Measurements from ENCODE around the genes RAB19, MKRN1, MRPS33, OR9A4 and TAS2R39.

DNA sequence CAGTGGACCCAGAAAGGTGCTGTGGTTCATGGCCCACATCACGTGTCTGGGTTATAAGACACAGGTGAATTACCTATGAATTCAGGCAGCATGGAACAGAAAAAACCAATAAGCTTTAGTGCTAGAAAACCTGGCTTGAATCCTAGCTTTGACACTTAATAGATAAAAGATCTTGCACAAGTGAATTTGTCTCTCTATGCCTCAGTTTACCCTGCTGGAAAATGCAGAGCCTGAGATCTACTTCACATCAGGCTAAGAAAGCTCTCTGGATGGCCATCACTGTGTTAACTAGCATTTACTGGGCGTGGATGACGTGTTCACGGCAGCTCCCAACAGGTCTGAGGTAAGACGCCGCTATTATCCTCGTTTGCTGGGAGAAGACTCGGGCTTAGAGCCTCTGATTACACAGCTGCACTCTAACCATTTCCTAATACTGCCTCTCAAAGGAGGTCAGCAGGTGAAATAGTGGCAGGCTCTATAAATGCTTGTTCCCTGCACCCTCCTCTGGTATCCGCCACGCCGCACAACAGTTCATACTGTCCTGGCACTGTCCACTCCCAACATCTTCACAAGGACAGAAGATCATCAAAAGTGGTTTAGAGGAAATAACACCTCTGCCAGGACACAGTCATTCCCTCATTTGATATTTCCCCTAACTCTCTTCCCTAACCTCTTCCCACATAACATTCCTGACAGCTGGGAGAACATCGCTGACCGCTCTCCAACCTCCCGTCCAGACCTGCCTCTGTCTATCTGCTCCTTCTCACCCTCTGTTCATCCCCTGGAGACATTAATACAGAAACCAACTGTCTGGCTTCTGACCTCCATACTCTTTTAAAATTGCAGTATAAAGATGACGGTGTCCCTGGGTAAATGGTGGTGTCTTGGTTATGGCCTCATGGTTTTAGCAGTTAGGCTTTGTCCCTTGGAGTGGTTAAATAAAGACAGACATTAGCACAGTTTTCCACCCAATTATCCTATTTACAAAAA is 28.2 kb downstream of the HIPK2 start:
- RRBS: no CpG with 5 or more reads among the region's 15 CpGs

DNA sequence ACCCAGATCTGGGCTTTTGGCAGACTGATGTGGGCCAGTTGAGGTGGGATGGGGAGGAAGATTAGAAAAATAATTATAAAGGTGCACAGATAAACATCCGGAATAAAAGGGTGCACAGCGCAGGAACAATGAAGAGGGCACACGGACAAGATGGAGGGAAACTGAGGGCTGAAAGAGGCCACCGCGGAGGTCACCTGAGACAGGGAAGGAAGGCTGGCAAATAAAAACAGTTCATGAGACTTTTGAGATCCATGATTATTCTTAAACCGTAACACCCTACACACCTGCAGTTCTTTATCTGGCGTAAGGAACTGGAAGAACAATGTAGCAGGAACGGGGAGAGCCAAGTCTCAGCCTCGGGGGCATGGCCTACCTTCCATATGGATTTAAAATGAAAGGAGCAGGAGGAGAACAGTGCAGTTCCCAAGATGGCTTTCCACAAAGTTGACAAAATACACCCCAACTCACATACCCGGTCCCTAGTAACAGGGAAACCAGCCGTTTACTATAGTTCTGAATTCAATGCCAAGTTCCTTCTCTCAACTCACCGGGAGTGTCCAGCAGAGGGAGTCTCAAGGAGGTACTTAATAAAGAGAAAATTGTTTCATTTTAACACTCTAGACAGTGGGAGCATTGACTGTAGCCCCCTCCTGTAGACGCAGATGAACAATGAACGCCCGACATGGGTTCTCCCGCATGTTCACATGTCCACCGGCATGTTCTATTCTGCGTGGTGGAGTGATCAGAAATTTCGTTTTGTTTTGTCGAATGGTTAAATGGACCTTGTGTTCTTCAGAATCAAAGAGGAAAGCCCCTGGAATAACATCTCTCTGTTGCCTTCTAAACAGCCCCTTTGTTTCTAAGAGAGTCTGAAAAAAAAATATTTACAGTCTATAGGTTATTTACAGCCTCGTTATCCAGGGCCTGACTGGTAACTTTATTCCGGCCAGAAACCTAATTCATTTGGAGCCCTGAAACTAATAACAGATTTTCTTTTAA is 2.1 kb downstream of the HIPK2 start:
- RRBS: 2% methylated on average over 2 of the region's 22 CpGs

DNA sequence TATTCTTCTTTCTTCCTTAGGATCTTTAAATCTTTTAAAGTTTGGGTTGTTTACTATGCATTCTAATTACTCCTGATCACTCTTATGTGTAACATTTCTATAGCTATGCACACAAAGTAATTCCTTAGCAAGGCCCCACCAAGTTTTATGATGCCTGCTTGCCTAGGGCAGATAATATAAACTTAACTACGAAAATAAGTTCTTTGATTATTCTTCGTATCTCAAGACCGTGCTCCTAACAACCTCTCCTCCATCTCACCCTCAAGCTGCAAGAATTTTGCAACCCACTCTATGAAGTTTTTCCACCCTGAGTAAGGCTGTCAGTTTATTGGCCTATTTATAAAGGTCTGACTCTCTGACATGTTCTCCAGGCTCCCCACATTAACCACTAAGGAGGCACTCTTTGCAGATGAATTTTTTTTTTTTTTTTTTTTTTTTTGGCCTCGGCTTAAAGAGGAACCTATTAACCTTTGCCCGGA is 56.9 kb downstream of the TBXAS1 start:
- RRBS: no CpG with 5 or more reads among the region's 5 CpGs

DNA sequence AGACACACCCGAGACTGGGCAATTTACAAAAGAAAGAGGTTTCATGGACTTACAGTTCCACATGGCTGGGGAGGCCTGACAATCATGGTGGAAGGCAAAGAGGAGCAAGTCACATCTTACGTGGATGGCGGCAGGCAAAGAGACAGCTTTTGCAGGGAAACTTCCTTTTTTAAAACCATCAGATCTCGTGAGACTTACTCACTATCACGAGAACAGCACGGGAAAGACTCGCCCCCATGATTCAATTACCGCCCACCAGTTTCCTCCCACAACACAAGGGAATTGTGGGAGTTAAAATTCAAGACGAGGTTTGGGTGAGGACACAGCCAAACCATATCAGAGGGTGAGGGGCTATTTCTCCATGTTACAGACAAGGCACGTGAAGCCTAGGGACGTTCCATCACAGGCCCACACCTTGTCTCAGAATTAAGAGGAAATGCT is 85.5 kb downstream of the PARP12 start:
- RRBS: no CpG with 5 or more reads among the region's 11 CpGs

DNA sequence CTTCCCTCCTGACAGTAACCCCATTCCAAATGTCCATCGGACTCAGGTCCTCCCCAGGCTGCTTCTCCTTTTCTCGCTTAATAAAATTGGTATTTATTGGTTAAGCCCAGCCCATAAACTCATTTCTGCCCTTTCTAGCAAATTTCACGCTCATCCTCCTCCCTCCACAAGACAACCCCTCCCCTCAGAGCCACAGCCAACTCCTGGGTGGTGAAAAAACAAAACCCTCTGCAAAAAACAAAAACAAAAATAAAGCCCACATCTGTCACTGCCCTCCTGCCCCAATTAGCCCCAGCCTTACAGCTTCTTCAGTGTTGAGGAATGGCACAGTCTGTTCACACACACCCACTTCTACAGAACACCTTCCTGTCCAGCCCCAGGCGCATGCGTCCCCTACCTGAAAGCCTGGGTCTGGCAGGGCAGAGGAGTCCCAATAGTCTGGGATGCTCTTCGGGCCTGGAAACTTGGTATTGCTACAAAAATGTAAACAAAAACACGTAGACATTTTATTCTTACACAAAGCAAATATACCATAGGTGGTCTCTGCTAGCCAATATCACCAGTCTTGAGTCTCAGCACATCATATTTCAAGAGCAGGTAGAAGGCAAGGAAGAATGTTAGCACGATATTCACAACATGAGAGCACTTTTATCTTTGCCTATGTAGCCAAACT is 34.4 kb downstream of the PARP12 start:
- RRBS: no CpG with 5 or more reads among the region's 8 CpGs

DNA sequence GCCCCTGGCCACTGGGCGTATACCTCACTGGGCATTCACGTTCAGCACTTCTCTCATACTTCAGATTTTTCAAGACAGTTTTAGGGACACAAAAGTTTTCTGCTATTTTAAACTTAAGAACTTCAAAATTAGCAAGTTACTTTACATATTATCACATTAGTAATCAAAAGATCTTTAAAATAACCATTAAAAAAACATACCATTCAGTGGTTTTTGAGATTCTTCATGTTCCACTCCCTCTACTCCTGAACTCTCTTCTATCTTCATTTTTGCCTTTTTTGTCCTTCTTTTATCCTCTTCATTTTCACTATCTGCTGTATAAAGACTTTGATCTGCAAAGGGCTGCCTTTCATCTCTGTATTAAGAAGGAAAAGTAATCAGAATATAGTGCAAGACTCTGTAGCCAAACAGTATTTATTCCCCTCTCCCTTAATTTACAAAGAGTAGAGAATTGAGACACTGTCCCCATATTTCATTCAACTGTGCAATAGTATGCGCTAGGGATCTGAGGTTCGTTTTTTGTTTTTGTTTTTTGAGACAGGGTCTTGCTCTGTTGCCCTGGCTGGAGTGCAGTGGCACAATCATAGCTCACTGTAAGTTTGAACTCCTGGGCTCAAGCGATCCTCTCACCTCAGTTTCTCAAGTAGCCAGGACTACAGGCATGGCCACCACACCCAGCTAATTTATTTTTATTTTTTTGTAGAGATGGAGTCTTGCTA is 36.1 kb upstream of the PARP12 start:
- RRBS: no CpG with 5 or more reads among the region's 5 CpGs

DNA sequence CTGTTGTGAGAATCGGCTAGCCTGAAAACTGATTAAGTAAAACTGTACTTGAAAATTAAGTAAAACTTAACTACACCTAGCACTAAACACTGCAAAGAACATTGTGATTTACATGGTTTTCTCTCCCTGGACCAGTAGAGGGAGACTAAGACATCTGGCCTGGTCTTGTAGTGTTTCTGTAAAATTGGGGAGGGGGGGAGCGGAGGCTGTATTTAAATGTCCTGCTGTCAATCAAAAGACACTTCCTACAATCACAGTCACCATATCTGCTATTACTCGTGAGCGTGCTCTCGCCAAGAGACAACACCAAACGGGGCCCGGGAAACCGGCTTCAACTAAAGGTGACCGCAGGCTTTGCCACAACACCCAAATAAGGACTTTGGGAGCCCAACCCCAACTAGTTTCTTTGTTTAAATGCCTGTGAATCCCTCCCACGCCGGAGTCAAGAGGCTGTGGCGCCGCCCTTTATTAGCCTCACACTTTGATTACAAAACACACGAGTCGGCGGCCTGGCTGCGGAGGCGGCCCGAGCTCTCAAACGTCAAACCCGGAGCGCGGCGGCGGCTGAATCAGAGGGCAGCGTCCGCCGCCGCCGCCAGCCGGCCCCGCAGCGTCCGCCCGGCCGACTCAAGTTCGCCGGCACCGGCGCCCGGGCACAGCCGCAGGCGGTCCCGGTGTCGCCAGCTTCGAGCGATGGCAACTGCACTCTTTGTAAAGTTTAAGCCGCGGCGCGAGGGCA is 1.4 kb downstream of the KDM7A start:
- RRBS: 1% methylated on average over 19 of the region's 51 CpGs

DNA sequence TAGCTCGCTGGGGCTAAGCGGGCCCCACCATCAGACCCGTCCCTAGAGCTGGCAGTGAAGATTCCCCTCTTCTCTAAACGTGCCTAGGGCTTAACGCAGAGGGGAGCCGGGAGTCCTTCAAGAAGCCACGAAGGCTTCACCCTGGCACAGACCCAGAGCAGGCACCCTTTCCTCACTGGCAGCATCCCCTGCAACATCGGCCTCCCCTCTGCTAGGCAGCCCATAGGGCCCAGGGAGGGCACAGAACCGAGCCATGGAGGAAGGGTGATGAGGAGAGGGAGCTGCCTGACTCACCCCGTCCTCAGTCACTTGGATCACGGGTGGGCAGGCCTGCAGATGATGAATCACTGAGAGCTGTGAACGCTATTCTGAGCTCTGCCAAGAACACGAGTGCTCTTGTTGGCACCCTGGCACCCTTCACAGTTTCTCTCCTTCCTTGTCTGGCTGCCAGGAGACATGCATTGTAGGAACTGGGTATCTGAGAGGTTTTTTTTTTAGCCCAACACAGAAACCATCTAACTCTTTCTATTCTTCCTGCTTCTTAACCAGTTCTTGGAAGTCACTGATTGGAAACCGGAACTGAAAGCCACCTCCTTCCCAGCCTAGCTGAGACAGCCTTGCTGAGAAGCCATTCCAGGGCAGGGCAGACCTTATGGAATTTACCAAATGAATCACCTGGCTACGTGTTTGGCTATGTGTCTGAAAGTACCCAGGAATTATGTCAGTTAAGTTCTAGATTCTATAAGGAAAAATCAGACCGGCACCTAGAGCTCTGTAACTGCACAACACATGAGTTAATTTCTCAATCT is 82.2 kb downstream of the SLC37A3 start:
- RRBS: no CpG with 5 or more reads among the region's 16 CpGs

- RRBS: 72% methylated on average over 5 of the region's 27 CpGs
These were observed at the start of gene RAB19 for GRCh38 chr7:140403711-140404831. RAB19 (plus strand) TSS chr7:140404058.

GRCh38 chr7:140479040-140479716 is at the start of gene MKRN1:
MKRN1 (minus strand) TSS chr7:140479505.
- RRBS: 3% methylated on average over 17 of the region's 75 CpGs

DNA sequence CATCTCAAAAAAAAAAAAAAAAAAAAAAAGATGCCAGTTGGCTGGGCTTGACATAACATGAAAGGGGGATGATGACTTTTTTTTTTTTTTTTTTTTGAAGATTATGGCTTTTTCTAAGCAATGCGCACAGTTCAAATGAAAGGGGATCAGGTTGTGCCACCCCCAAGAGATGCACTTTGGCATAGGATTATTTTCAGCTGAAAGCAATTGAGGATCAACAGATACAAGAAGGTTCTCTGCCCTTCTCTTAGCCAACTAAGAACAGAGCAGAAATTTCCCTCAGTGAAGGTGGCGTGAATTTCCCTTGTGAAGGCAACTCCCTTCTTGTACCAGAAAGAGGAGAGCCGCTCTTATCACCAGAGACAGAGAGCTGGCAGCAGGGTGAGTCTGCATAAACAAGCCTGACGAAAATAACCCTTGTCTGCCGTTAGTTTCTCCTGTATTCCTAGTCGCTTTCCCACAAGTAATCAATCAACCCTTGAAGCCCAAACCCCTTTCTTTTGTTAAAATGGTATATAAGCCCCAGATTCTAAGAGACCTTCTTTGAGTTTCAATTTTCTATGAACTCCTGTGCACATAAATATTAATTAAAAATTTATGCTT is 28.6 kb upstream of the MKRN1 start:
- RRBS: no CpG with 5 or more reads among the region's 6 CpGs

- RRBS: 2% methylated on average over 14 of the region's 93 CpGs
These were observed 523 bp downstream of the ADCK2 start for GRCh38 chr7:140672995-140673941.

GRCh38 chr7:141014579-141015584 is at the start of gene MRPS33:
MRPS33 (minus strand) TSS chr7:141014952.
- RRBS: 1% methylated on average over 13 of the region's 49 CpGs

- RRBS: no CpG with 5 or more reads among the region's 3 CpGs
These were observed 184.3 kb upstream of the AGK start for GRCh38 chr7:141366914-141367366.

GRCh38 chr7:141916149-141916472 is at the start of gene OR9A4:
OR9A4 (plus strand) TSS chr7:141916399.
- RRBS: no CpG with 5 or more reads among the region's 2 CpGs

- RRBS: no CpG with 5 or more reads among the region's 5 CpGs
These were observed 62.4 kb upstream of the PRSS58 start for GRCh38 chr7:142320078-142320781.

DNA sequence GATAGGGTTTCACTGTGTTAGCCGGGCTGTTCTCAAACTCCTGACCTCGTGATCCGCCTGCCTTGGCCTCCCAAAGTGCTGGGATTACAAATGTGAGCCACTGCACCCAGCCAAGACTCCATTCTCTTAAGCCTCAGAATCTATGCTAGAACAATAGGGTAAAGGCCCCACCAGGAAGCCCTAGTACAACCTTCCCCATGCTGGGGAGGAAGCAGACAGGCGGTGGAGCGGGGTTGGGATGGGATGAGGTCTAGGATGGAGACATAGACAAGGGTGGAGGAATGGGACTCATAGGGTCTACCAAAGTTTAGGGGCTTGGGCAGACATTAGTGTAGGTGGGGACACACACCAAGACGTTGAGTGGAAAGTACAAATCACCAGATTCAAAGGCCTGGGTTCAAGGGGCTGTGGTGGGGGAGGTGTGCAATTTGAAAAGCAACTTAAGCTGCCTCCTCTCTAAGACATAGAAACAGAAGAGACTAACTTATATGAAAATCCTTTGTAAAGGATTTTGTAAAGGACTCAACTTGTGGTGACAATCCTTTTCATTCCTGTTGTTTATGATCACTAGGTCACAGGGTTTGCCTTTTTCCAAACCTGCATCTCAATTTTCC is 19.3 kb downstream of the PRSS2 start:
- RRBS: no CpG with 5 or more reads among the region's 6 CpGs

GRCh38 chr7:142812239-142813156 is 41.7 kb downstream of the PRSS2 start:
- RRBS: no CpG with 5 or more reads among the region's 8 CpGs

GRCh38 chr7:143183139-143183470 is at the start of gene TAS2R39:
TAS2R39 (plus strand) TSS chr7:143183419.
- RRBS: no CpG with 5 or more reads among the region's 2 CpGs

GRCh38 chr7:143259606-143260085 is 3.6 kb upstream of the GSTK1 start:
- RRBS: no CpG with 5 or more reads among the region's 2 CpGs